ENCODE measurements around a stretch of chr11.

GRCh38 chr11:62152024-62152410 is 28.2 kb downstream of the INCENP start:
- PRO-cap = no peak

DNA sequence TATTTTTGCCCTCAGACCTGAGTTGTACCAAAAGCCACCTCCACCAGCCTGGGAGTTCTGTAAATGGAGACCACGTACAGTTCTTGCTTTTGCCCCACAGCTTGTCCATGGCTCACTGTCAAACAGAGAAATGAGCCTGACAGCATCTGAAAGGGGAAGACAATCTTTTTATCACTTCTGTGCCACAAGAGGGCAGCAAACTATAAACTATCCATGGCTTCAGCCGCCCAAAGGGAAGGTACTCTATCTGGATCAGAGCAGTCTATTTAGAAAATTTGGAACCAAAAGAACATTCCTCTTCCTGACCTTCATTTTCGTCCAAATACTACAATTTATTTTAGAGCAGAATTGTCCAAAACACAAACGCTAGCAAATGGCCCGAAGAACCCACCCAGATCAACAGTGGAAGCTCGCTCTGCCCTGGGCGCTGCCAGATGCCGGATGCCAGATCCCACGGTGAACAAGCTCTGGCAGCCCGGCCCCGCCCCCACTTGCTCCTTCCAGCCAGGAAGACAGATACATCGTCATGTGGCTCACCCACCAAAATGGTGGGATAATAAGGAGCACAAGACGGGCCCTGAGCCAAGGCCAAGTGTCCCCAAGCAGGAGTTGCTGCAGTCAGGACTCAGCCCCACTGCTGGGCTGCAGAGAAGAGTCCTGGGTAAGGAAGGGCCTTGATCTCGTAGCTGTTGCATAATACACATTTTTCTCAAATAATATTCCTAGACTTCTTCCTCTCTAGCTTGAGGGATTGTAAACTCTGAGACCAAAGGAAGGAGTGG is 23.8 kb upstream of the SCGB1A1 start:
- PRO-cap = no peak

- PRO-cap = no peak
Measured at GRCh38 chr11:62399067-62399492, 19.8 kb upstream of the SCGB1A1 start.

DNA sequence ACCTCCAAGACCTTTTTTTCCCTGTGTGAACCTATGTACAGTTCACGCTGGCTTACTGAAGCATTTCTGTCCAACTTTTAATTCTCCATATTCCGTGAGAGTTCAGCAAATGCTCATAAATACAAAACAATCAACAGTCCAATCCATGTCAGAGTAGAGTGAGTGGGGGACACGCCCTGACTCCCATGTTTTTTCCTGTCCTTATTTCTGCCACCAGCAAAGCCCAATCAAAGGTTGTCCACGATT is 43.7 kb downstream of the AHNAK start:
- PRO-cap = no peak

GRCh38 chr11:62523457-62524626 is 22.8 kb downstream of the AHNAK start:
- PRO-cap = no peak

GRCh38 chr11:62544306-62545489 is 1.9 kb downstream of the AHNAK start:
- PRO-cap = unidirectional peak, plus-strand start at chr11:62545271

GRCh38 chr11:62555336-62555898 is 8.8 kb upstream of the AHNAK start:
- PRO-cap = no peak

- PRO-cap = no peak
Measured at GRCh38 chr11:62575472-62575958, 1.8 kb upstream of the EEF1G start.

DNA sequence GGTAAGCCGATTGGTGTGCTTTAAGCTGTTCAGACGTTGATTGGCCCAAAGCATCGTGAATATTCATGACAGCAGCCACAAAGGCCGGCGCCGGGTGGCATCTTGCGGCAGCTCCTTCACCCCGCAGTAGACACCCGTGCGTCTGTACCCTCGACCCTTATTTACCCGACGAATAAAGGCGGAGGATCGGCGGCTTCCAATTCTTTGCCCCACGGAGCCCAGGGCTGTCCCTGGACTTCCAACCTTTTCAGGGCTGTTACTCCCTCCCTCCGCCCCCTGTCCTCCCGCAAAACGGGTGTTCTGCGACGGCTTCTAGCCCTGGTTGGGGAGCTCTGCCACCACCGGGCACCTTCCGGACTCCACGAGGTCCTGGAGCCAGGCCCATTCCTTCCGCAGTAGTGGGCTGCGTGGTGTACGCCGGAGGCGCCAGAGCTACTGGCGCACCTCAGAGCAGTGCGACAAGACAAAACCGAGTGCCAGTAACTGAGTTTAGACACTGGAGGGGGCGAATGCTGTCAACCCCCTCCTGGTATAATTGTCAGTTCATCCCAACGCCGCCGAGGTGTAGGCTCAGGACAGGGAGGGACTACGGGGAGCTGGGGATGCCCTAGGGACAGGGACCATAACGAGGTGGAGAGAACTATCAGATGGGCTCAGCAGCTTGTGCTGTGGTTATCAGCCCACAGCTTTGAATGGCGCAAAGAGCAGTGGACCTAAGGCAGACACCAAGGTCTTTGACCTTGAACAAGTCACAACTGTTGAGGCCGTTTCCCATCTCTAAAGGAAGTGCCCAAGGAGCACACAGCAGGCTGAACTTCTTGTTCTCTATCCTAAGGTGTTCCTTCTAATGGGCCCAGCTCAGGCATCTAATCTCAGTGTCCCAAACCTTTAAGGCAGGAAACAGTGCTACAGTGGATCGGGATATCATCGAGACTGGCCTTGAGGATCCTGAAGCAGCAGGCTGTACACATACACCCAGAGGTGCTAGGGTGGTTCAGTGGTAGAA is 711 bp upstream of the TUT1 start:
- PRO-cap = bidirectional peak, plus-strand start at position 126 of the sequence, minus-strand start outside the sequence; bidirectional peak, plus-strand start at position 388 of the sequence, minus-strand start at position 400 of the sequence

DNA sequence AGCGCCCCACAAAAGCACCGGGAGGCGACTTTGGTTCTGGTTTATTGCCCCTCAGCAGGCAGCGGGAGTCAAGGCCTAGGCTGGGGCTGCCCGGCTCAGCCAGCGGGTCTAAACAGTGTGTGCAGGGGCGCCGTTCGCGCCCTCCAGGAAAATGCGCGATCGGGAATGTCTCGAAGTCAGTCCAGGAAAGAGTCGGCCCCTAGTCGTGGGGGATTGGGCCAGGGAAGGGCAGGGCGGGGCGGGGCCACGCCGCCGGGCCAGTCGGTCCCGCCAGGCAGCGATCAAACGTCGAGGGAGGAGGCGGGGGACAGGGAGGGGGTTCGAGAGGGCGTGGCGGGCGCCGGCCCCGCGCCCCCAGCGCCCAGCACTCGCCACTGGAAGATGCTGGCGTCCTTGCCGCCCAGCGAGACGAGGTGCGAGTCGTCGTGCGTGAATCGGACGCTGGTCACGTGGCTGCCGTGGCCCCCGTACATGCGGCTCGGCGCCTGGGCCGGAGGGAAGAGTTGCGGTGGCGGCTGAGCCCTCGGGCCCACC is 596 bp upstream of the MTA2 start:
- PRO-cap = unidirectional peak, minus-strand start at position 167 of the sequence

DNA sequence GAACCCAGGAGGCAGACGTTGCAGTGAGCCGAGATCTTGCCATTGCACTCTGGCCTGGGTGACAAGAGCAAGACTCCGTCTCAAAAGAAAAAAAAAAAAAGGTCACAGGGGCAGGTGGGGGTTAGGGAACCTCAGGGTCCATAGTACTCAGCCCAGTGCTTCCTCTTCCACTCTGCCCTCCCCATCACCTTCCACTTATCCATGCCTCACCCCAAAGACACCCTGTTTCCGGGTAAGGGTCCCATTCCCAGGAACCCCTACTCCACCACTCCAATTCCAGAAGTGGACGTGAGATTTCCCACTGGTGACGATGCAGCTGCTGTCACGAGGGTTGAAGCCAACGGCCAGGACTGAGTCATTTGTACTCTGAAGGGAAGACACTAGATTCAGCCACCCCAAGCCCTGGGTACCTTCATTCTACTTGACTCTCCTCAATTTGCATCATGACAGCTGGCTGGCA is 5.1 kb downstream of the EML3 start:
- PRO-cap = no peak

DNA sequence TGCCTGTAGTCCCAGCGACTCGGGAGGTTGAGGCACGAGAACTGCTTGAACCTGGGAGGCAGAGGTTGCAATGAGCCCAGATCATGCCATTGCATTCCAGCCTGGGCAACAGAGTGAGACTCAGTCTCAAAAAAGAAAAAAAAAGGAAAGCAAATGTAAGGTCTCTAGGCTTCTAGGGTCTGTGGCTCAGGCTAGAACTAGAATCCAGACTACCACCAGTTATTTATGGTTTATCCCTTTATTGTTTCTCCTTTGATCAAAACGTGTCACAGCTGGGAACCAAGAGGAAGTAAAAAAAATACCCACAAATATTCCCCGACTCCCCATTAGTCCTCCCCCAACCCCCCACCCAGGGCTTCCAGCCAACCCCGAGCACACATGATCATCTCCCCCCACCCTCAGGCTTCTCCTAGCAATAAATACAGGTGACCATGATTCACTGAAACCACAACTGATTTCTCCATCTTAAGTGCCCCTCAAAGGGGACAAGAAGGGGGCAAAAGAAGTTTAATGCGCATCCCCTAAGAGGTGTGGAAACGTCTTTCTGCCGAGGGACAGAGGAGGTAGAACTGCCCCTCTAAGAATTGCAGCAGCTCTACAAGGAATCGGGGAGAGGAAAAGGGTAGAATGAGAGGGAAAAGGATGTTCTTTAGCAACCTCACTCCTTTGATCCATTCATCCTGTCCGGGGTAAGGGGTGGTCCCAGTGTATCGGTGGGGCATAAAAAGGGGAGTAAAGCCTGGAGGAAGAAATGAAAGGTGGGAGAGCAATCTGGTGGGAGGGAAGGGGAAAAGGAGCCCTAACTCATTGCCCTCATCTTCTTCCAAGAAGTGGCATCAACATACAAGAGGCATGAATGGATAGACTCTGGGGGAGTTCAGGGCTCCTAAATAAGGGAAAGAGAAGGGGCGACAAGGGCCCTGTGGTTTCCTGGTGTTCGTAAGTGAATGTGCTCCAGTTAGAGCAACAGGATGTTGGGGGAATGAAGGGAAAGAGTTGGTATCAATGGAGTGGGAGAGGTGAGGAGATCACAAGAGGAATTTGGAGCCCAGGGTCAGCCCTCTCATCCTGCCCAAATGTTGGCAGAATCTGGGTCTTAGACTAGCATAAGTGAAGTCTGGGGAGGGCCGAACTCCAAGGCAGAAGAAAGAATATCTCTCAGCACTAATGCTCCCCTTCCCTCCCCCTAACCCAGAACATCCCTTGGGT is 3.2 kb upstream of the B3GAT3 start:
- PRO-cap = no peak

DNA sequence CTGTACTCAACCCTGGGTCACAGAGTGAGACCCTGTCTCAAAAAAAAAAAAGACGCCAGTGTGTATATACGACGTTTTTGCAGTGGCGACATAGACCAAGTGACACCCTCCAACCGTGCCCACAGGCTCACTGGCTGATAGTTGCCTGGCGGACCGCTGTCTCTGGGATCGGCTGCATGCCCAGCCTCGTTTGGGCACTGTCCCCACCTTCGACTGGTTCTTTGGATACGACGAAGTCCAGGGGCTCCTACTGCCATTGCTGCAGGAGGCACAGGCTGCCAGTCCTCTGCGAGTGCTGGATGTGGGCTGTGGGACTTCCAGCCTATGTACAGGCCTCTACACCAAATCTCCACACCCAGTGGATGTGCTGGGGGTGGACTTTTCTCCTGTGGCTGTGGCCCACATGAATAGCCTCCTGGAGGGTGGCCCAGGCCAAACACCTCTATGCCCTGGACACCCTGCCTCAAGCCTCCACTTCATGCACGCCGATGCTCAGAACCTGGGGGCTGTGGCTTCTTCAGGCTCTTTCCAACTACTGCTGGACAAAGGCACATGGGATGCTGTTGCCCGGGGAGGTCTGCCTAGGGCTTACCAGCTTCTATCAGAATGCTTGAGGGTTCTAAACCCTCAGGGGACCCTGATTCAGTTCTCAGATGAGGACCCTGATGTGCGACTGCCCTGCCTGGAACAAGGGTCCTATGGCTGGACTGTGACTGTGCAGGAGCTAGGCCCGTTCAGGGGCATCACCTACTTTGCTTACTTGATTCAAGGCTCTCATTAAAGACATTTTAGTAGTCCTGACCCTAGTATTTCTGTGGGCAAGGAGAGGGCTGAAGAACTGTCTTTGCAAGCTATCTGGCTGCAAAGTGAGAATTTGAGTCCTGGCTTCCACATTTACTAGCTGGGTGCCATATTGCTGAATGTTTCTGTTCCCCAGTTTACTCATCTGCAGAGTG is 1.4 kb downstream of the CSKMT start:
- PRO-cap = no peak

GRCh38 chr11:62678223-62678462 is 730 bp downstream of the UBXN1 start:
- PRO-cap = no peak

- PRO-cap = no peak
Measured at GRCh38 chr11:62702214-62702606, 5.0 kb downstream of the BSCL2 start.

- PRO-cap = no peak
Measured at GRCh38 chr11:62722587-62723169, 4.6 kb downstream of the HNRNPUL2 start.

DNA sequence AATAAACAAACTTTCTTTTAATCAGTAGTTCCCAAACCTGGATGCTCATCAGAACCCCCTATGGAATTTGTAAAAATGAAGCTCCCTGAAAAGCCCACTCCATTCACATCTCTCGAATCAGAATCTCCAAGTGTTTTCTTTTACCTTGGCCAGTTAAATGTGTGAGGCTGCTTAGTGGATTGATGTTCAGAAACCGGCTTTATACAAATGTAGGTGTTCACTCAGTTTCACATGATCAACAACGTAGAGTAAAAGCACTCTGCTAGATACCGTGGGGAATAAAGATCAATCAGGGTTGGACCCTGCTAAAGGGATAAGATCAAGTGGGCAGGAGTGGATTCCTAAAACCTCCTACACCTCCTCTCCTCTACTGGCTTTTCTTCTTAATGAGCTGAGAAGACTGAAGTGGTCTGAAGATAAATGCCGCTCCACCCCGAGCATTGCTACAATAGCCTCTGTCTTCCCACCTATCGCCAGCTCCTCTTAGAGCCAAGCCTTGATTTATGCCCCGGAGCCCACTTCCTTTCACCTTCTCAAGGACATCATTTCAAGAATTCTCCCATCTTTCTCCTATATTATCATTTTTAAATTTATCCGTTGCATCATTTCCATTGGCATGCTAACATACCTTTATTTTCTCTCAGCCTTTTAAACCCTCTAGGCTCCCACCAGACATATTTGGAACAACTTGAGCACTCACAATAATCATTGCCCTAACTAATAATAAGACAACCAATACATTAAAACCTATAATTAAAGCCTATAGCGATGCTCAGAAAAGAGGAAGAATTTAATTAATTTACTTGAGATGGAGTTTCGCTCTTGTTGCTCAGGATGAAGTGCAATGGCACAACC is 8.4 kb upstream of the NXF1 start:
- PRO-cap = no peak

DNA sequence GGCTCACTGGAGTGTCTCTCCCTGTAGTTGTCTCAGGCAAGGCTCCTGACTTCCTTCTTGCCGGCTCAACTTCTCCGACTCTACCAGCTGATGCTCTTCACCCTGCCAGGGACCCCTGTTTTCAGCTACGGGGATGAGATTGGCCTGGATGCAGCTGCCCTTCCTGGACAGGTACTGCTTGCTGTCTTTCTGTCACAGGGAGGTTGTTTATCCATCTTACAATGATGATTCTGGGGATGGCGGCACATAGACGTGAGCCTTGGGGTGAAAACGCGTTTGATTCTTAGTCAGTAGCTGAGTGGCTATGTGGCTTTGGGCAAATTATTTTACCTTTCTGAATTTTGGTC is 4.7 kb downstream of the SLC3A2 start:
- PRO-cap = no peak

DNA sequence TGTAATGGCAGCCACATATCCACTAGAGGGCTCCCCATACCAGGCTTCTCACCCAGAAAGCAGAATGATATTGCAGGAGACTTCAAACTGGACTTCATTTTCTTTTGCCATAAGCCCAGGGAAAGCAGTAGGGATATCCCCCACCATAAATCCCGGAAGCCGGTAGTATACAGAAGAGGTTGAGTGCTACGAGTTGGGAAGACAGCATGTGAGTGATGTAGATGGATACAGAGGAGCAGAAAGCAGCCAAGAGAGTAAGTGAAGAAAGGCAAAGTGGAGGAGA is 12.1 kb downstream of the PLAAT5 start:
- PRO-cap = no peak

DNA sequence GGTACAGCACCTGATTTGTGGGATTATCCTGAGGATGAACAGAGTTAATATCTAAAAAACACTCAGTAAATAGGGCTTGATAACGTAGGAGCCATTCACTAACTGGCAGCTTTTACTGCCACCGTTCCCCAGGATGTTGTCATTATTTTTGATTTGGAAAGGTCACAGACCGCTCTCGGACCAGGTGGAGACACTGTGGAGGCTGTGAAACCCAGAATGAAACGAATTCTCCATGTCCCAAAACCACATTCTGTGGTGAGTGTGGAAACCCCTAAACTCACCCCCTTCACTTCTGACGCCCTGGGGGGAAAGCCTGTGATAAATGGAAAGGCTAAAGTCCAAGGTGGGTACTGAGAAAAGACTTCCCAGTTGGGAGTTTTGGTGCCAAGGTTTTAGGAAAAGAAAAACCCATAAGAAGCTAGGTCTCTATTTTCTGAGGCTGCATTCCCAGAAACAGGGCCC is 5.3 kb downstream of the PLAAT3 start:
- PRO-cap = no peak